Vermiform appendix (tissue), 1 donor: ENCODE measurements around a stretch of chr6.

DNA sequence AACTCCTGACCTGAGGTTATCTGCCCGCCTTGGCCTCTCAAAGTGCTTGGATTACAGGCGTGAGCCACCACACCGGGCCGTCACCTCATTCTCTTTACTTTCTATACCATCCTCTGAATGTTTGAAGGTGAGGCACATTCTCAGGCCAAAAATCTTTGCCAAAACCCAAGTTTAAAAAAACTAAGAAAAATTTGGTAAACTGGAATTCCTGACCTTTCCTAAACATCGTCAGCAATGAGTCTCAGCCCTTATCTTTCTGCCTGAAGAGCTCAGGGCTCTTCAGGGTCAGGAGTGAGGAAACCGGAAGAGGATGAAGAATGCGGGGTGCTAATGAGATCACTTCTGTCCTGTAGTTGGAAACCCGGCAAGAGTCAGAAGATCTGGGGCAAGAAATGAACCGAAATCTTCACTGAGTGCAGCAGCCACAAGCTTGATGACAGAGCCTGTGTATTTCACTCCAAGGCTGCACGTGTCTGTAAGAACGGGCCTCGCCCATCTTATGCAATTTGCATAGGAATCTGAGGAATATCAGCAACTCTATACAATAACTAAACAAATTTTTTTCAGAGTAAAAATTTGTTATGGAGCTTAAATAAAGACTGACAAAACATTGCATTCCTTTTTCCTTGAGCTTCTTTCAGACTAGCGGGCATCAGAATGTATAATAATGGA lies 60.5 kb upstream of the QKI start:
- PRO-cap = no peak

DNA sequence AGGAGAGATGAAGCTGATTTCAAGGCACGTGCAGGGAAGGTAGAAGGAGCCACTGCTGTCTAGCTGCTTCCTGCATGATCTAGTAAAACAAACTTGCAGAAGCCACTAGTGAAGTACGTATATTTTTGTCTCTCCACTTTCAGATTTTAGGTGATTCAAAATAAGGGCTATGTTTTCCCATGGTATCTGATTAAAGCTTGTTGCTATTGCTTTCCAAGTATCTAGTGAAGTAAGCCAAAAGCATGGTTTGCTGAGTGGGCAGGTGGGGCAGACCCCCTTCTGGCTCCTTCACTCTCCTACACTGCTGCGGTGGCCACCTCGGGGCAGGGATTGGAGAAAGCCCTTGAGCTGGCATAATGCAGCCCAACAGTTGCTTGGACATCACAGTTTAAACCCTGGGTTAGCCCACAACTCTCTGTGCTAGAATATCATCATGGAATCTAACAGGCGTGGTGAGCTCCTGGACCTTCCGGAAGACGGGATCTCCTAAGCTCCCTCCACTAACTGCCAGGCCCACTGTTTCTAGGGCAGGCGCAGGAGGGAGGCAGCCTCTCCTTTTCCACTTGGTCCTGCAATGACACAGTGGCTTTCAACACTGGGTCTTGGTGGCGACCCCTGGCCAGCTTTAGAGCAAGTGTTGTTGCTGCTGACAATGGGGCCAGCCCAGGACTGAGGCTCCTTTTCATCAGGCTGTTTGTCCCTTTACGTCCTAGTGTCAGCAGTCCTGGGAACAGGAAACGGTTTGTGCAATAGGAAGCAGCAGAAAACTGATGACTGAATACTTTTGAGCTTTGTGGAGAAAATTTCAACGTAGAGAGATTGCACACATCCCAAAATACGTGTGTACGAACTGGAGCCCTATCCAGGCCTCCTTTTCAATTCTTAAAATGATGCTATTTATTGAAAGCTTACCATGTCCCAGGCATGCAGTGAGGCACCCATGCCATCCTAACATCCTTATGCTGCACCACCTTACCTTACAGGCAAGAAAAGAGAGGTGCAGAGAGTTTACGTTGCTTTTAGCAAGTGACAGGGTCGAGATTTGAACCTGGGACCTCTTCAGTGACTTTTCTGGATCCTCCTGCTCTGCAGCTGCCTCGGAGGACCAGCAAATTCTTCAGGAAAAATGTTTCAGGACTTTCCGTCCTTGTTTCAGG lies 9.7 kb upstream of the QKI start:
- PRO-cap = bidirectional peak, plus-strand start at position 914 of the sequence, minus-strand start at position 671 of the sequence

- PRO-cap = no peak
Measured at GRCh38 chr6:163424081-163424769, 9.7 kb downstream of the QKI start.

DNA sequence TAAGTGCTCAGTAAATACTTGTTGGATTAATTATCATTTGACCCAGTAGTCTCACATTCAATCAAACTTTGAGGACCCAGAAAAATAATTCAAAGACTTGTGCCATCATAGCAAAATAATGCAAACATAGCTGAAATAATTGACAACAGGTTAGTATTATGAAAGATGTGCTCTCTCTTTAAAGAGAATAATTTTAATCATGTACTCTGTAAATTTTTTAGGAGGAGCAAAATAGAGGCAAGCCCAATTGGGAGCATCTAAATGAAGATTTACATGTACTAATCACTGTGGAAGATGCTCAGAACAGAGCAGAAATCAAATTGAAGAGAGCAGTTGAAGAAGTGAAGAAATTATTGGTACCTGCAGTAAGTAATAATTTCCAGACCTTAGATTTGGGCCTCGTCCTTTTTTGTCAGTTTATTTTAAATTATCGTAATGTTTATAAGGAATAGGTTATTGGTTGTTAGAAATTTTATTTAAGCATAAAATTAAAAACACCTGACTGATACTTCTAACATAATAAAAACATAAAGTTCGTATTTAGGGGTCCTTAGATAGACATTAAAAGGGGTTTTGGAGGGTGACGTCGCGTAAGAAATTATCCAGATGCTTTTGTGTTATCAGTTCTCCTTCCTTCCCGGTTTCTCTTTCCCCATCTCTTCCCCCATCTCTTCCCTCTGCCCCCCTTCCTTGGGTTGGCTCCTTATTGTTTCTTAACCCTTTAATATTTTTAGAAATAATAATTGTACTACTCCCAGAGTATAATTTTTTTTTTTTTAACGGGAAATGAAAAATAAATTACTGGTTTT lies 120.4 kb downstream of the QKI start:
- PRO-cap = no peak

- PRO-cap = no peak
Measured at GRCh38 chr6:163548522-163549293, 134.2 kb downstream of the QKI start.

GRCh38 chr6:163576130-163577285 lies 162.0 kb downstream of the QKI start:
- PRO-cap = no peak

DNA sequence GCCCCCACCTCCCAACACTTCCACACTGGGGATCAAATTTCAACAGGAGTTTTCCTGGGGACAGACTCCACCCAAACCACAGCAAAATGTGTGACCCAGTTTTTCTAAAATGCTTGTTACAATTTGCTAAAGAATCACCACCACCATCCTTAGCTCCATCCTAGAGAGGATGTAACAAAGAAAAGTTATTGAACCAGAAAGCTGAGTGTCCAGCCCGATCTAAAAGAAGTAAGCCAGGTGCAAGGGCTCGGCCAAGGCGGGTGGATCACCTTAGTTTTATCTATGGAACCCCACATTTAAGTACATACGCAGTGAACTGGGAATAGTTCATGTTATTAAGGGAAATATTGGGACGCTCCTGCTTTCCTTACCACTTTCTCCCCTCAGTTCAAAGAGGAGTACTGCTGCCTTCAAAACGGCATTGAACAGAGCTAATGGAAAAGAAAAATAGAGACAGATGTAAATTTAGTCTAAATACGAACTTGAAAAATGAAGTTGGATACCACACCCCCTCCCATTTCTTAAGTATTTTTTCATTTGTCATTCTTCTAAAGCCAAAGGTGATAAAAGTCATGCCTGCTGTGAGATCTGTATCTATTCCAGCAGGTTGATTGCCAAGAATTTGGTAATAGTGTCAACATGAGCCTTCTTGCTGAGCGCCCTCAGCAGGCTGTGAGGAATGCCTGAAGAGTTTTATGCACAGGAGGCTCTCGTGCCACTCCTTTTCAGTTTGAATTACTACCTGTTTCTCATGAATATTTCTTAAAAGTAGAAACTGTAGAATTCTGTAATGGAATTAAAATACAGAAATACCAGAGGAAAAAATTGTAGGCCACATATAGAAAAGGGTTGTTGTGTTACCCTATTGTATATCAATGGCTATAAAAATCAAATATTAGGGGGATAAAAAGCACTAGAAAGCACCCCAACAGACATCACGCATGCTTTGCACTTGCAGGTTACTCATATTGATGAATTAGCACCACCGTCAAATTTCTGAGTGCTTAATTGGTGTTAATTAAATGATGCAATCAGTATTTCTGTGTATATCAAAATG lies 165.3 kb downstream of the QKI start:
- PRO-cap = no peak

GRCh38 chr6:163671342-163671885 lies 256.9 kb downstream of the QKI start:
- PRO-cap = no peak

DNA sequence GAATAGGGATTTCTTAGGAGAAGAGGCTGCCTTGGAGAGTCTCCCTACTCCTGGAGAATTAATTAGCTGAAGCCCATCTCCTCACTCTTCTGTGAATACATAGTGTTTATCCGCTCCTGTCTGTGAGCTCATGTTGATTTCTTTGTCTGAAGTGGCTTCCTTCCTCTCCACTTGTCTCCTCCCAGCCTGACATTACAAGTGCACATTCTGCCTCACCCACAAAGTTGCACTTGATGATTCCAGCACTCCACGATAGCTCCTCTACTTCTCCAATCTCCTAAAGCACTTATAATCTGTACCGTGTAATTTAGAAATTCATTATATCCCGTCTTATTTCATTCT lies 287.2 kb downstream of the QKI start:
- PRO-cap = no peak

GRCh38 chr6:163941177-163941816 lies 526.8 kb downstream of the QKI start:
- PRO-cap = no peak

DNA sequence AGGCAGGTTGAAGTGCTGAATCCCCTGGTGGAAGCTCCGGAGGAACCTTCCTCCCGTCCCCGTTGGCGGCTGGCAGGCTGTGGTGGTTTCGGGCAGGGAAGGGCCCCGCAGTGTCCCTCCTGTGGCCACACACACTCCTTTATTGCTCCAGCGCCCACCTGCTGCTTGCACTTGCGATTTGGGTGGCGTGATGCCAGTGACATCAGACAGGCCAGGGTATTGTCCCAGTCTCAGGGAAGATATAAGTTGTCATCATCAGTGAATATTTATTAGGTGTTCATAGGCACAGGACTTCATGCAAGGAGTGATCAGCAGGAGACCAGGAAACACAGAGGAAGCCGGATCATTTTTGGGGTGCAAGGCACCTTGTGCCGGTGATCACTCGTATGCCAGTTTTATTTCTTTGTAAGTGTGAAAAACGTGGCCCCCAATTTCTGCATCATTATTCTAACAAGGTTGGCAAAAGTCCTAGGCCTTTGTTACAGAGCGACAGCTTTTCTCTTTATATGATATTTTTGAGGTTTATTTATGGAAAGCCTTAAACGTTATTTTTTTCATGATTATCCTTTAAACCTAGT lies 530.5 kb downstream of the QKI start:
- PRO-cap = no peak

DNA sequence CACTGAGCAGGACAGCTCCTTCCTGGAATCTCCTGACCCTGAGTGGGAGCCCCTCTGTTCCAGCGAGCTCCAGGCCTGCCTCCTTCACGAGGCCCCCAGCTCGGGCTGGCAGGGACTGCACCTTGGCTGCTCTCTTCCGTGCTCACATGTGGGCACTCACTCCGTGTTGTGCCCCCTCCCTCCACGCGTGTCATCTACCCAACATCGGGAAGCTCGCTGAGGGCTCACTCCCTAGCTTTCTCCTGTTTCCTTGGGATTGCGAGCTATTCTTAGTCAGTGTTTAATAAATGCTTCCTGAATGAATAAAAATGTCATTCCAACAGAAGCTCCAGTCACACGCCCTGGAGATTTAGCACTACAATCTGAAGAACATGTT lies 545.1 kb downstream of the QKI start:
- PRO-cap = no peak

DNA sequence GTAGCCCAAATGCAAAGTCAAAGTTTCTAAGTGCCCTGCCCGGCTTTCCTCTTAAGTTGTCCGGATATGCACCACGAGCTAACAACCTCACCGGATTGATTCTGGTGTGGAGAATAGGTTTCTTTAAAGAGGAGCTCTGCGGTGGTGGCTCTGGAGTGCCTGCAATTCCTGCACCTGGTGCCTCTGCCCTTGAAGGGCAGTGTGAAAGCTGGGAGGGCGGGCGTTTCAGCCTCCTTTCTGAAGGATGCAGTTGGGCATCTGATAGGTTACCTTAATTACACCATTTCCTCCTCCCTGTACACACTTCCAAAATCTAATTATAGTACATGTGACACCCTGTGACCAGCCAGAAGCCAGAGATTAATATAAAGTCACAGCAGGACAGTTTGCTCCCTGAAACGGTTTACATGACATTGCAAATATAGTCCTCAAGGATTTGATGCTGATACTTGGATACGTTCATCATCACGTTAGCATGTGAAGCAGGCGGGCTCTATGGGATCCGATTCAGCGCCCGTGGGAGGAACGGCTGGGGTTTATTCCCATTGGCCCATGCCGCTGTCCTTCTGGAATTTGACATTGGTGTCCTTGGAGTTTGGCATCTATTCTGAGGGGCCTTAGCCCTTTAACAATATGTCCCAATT lies 548.1 kb downstream of the QKI start:
- PRO-cap = no peak

- PRO-cap = no peak
Measured at GRCh38 chr6:164108103-164108612, 693.6 kb downstream of the QKI start.

DNA sequence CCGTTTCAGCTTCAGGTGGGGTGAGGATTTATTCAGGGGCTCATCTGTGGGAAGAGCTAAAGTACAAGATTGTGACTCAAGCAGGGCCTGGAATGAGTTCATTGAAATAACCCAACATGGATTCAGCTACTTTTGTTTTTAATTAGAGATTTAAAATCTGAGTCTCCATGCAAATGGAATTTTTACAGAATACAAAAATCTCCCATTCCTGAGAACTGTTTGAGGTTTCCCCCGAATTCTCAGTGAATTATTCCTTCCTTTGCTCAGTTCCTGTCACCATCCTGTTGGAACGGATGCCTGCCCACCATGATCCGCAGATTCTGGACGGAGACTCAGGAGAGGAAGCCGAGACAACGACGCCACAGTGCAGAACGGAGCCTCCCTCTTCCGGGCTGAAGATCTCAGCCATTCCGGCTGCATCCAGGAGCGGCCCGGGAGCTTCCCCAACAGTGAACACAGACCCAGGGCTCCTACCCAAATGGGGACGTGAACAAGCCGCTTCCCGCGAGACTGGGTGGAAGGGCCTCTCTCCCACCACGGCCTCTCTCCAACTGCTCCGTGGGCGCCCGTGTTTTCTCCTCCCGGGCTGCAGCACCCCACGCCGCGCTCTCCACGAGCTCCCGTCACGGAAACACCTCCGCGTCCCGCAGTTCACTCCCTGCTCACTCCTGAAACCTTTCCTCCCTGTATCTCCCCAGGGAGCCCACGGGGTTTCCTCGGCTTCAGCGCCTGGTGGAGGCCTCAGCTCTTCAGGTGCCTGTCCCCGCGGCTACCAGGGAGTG lies 922.4 kb downstream of the QKI start:
- PRO-cap = no peak

DNA sequence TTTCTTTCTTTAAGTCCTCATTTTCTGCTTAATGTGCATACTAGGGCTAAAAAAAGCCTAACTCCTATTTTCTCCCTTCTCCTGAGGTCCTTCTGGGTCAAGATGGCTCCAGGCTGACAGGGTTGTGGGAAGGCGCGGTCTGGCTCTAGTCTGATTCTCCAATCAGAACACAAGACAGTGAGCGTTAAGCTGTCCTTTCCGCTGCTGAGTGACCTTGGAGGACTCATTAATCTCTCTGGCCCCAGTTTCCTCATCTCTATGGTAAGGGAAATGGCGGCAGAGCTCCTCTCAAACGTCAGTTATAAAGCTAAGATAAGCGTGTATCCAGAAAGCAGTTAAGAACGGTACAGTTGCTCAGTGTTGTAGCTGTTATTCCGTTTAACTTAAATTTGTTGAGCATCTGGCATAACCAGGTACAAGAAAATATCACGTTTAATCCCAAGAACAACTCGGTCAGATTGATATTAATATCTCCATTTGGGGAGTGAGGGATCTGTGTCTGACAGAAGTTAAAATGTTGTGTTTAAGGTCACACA lies 379.7 kb downstream of the C6orf118 start:
- PRO-cap = no peak

DNA sequence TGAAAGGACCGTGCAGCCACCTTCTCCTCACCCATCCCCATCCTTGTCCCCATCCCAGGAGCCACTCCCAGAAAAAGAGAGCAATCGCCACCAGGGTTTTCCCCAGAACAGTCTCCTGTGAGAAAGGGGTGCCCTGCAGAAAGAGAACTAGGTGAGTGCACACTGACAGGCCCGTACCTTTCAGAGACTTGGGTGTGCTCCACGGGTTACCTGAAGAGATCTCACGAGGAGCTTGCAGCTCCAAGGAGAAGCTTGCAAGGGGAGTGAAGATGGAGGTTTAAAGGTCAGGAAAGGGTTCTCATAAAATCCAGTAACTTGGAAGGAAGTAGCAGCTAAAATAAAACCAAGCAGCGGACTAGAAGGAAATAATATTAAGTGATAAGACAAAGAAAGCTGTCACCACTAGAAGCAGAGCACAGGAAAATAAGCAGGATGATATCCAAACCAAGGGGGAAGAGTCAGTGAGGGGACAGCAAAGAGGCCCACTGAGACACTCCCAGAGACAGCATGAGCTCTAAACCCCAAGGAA lies 14.1 kb downstream of the PDE10A start:
- PRO-cap = no peak

DNA sequence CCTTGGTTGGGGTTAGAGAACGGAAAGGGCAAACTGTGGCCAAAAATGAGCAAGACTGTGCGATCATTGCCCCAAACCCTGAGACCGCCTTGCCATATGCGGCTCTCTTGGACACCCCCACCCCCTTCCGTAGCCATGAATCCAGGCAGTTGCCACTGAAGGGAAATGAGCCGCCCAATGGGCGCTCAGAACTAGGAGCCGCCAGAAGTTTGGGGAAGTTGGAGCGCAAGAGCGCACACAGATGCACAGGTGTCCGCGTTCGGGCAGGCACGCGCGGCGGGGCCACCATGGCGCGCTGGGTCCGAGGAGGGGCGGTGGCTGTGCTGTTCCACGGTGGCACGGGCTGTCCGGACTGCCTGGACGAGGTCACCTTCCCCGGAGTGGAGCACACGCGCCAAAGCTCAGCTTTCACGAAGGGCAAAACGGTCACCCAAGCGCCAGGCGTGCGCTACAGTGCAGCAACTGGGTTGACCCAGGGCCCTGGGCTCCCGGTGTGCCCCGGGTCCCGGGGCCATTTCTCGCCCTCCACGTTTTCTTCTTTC lies 765 bp upstream of the PDE10A start:
- PRO-cap = no peak

DNA sequence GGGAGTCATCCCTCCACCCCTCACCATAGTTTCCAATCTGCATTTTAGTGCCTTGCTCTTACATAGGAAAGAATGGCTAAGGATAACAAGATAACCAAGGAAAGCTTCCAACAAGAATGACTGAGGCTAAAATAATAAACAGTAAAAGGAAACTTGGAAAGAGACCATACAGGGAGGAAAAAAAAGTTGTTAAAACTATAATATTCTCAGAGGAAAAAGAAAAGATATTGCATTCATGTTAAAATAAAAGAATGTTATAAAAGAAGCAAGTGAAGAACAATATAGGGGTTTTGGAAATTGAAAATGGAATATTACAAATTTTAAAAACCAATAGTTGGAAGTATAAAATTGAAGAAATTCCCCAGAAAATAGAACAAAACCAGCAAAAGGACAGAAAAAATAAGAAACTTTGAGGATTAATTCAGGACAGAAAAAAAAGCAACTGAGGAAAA lies 55.7 kb upstream of the PDE10A start:
- PRO-cap = unidirectional peak, minus-strand start at position 186 of the sequence

DNA sequence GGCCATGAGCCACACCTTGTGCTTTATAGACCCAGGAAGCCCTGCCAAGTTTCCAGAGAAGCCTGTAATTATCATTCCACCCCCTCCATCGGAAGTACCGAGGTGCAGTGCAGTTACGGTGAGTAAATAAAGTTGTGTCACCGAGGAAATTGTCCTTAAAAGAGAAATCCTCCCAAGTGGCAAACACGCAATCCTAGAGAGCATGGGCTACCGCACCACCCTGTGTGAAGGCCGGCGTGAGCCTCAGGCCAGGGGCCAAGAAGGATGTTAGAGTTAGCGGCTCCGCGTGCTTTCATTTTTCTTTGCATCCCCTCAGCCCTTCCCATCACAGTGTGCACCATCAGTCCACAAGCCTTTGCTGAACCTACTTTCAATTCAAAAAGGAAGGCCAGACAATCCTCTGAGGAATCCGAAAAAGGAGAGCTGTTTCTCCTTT lies 183.2 kb upstream of the PDE10A start:
- PRO-cap = bidirectional peak, plus-strand start at position 158 of the sequence, minus-strand start outside the sequence; unidirectional peak, plus-strand start at position 158 of the sequence